ENCODE results near the genes TMX1 and SAMD4A.

DNA sequence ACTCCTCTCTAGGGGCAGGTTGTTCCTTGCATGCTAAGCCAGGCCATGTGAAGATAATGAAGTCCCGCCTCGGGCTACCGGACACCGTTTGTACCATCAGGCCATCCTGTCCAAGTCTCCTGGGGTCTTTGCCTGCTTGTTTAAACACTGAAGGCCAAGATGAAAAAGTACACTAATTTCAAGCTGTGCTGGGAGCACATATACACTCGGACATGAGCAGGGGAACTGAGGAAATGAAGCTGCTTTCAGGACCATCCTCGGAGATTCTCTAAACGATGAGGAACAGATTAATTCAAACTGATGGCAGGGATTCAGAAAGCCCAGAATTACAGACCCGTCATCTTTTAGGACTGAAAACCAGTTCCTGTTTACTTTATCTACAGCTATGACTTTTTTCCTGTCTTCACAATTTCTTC, 6.3 kb upstream of the ABHD12B start:
- PRO-cap, 3 experiments, result no peak in any of the 3 experiments
- RRBS, result no CpG with 5 or more reads among the region's 8 CpGs

DNA sequence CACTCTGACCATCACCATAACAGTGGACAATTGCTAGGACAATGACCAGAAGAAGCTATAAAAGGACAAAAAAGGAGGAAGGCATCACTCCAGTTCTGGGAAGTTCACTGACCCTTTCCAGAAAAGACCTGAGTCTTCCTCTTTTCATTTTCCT, 23.6 kb upstream of the PYGL start:
- PRO-cap, 3 experiments, result no peak in any of the 3 experiments

GRCh38 chr14:51239713-51241004, at the start of gene TMX1:
Gene TMX1 (plus strand): TSS chr14:51240247.
- PRO-cap, 3 experiments, result peak in 3 of 3 experiments; most common plus-strand start chr14:51240247 (in 2); most common minus-strand start chr14:51240158 (in 2)
- RRBS, result no CpG with 5 or more reads among the region's 68 CpGs

- PRO-cap, 3 experiments, result no peak in any of the 3 experiments
- RRBS, result 2% methylated on average over 15 of the region's 45 CpGs
These were observed 786 bp downstream of the FRMD6 start for GRCh38 chr14:51652424-51652967.

GRCh38 chr14:51869290-51870154, 9.1 kb downstream of the GNG2 start:
- PRO-cap, 3 experiments, result no peak in any of the 3 experiments
- RRBS, result no CpG with 5 or more reads among the region's 10 CpGs

GRCh38 chr14:52067635-52068716, 883 bp downstream of the NID2 start:
- PRO-cap, 3 experiments, result peak in 1 of 3 experiments; most common plus-strand start chr14:52068063 (in 1)
- RRBS, result 0% methylated on average over 2 of the region's 60 CpGs

- PRO-cap, 3 experiments, result no peak in any of the 3 experiments
- RRBS, result no CpG with 5 or more reads among the region's 4 CpGs
These were observed 11.7 kb upstream of the NID2 start for GRCh38 chr14:52080329-52081142.

- PRO-cap, 3 experiments, result no peak in any of the 3 experiments
- RRBS, result no CpG with 5 or more reads among the region's 17 CpGs
These were observed 690 bp upstream of the PTGER2 start for GRCh38 chr14:52313273-52313970.

DNA sequence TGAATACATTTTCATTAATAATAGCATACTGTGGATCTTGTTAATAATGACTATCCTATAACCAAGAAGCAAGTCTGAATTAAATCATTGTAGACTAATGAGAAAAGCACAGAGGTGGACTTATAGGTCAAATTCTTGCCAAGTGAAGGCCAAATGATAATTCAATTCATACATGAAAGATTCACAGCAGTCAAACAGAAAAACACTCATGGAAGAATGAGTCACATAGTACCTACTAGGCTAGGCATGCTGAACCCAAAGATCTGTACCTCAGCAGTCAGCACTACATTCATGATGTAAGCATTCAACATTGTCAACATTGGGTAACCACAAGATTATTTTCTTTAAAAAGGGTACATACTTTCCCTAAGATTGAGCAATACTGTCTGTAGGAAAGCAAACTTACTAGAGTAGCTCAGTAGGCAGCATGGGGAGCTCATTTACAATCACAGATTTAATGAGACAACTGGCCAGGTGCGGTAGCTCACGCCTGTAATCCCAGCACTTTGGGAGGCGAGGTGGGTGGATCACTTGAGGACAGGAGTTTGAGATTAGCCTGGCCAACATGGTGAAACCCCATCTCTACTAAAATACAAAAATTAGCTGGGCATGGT, 94.4 kb downstream of the TXNDC16 start:
- PRO-cap, 3 experiments, result no peak in any of the 3 experiments
- RRBS, result no CpG with 5 or more reads among the region's 3 CpGs

- PRO-cap, 3 experiments, result peak in 3 of 3 experiments; most common plus-strand start chr14:52791785 (in 3); most common minus-strand start chr14:52792086 (in 2)
- RRBS, result 3% methylated on average over 8 of the region's 30 CpGs
These were observed 451 bp upstream of the GNPNAT1 start for GRCh38 chr14:52791723-52792393.

GRCh38 chr14:52844632-52845008, 53.2 kb upstream of the GNPNAT1 start:
- PRO-cap, 3 experiments, result no peak in any of the 3 experiments
- RRBS, result no CpG with 5 or more reads among the region's 6 CpGs

DNA sequence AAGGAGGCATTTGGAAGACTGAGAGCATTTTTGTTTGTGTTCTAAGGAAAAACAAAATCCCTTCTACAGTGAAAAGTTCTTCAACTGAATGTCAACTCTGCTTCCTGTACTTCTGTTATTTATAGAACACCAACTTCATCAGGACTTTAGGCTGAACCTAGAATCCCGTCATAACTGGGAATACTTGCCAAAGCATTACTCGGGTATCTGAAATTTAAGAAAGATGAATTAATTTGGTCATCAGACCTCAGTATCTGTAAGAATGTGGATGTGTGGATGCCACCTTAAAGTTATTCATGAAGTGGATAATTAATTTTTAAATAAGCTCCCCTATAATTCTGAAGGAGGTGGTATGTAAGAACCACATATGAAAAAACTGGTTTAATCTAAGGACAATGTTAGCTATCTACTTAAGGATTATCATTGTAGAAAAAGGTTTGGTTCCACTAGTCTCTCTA, 73.1 kb downstream of the FERMT2 start:
- PRO-cap, 3 experiments, result no peak in any of the 3 experiments
- RRBS, result no CpG with 5 or more reads among the region's 2 CpGs

- PRO-cap, 3 experiments, result no peak in any of the 3 experiments
- RRBS, result no CpG with 5 or more reads among the region's 13 CpGs
These were observed 1.4 kb upstream of the FERMT2 start for GRCh38 chr14:52951998-52952809.

DNA sequence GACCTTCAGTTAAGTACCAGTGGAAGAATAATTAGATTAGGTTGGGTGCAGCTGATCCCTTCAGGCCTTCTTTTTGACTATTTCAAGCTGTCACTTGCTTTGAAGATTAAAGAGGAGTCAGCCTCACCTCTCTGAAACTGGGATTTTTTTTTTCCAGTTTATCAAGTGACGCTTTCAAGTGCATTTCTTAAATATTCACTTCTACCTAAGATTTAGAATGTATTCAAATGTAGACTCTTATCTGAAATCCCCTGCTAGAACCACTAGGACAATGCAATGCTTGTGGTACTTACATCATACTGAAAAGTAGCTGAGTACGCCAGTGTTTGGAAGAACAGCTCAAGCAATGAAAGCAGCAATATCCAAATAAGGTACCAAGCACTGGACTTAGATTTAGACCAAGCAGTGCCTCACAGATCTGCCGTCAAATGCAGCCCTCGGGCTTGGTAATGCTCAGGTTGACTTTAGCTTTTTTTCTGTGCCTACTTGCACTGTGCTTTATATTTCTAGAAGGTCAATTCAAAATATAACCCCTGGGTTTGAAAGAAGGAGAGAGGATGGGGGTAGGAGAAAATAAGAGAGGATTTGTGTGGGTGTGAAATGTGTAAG, 3.7 kb upstream of the FERMT2 start:
- PRO-cap, 3 experiments, result no peak in any of the 3 experiments
- RRBS, result no CpG with 5 or more reads among the region's 4 CpGs

GRCh38 chr14:53245050-53245490, 91.9 kb upstream of the DDHD1 start:
- PRO-cap, 3 experiments, result no peak in any of the 3 experiments
- RRBS, result no CpG with 5 or more reads among the region's 2 CpGs

- PRO-cap, 3 experiments, result no peak in any of the 3 experiments
- RRBS, result no CpG with 5 or more reads among the region's 1 CpG
These were observed 285.8 kb downstream of the BMP4 start for GRCh38 chr14:53670812-53671156.

- PRO-cap, 3 experiments, result peak in 1 of 3 experiments; most common plus-strand start chr14:54397591 (in 1); most common minus-strand start chr14:54397520 (in 1)
- RRBS, result 7% methylated on average over 1 of the region's 24 CpGs
These were observed 541 bp downstream of the CDKN3 start for GRCh38 chr14:54397329-54397767.

GRCh38 chr14:54482878-54483587, 5.7 kb downstream of the GMFB start:
- PRO-cap, 3 experiments, result no peak in any of the 3 experiments
- RRBS, result no CpG with 5 or more reads among the region's 3 CpGs

- PRO-cap, 3 experiments, result no peak in any of the 3 experiments
- RRBS, result no CpG with 5 or more reads among the region's 9 CpGs
These were observed 10.3 kb upstream of the SAMD4A start for GRCh38 chr14:54556493-54557064.

GRCh38 chr14:54566301-54567401, at the start of gene SAMD4A:
Gene SAMD4A (plus strand): TSS chr14:54567128.
- PRO-cap, 3 experiments, result peak in 3 of 3 experiments; most common plus-strand start chr14:54567141 (in 2); most common minus-strand start chr14:54566507 (in 3)
- RRBS, result 1% methylated on average over 35 of the region's 119 CpGs

Measured in breast (tissue), 4 donors.